Left cardiac atrium (tissue), 1 donor: ENCODE measurements around the genes ING4, GNB3, PHB2 and C1R.

GRCh38 chr12:6662510-6663770 is at the start of gene ING4:
ING4 (minus strand) TSS chr12:6663119.
- PRO-cap: bidirectional peak, plus-strand start at chr12:6663395, minus-strand start at chr12:6663114

DNA sequence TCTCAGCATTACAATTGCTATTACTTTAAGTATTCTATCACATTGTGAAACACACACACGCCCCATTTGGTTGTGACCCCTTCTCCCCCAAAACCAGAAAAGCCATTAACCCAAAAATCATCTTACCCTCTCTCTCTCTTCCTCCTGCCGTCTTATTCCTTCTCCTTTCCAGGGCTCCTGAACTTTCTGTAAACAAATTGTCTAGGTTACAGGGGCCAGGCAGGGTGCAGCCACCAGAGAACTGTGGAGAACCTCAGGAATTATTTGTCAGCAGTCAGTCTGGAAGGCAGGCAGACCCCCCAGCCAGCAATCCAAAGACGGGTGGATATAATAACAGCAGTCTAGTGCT is 1.2 kb downstream of the ZNF384 start:
- PRO-cap: no peak

GRCh38 chr12:6716559-6717242 is 7.1 kb upstream of the COPS7A start:
- PRO-cap: no peak

- PRO-cap: no peak
Observed at GRCh38 chr12:6744689-6745421, 8.1 kb downstream of the MLF2 start.

- PRO-cap: no peak
Observed at GRCh38 chr12:6790616-6791210, 1.4 kb downstream of the CD4 start.

DNA sequence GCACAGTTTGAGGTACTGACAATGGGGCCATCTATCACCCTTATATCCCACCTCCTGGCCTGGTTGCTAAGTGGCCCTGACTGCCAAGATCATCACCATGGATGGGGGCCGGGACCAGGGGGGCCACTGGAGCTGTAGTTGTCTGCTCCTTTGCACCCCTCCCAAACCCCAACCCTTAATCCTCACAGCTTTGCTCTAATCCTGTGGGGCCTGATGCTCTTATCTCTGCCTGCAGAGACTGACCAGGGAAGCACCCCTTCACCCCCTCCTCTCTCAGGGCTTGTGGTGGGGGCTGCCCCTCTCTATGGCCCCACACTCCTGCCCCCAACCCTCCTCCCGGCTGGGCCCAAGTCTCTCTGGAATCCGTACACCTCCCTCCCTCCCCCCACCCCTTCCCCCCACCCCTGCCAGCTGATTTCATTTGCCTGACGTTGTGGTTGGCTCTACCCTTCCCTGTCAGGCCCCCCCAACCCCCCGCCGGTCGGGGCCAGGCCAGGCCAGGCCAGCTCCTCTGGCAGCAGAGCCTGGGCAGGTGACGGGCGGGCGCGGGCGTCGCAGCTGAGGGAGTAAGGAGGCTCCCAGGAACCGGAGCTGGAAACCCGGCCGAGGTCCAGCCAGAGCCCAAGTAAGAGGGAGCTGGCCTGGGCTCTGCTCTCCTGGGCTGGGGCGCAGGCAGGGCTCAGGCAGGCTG is at the start of gene GNB3:
Gene GNB3 (plus strand): TSS at position 517 of the 691 bp plus-strand sequence.
- PRO-cap: no peak

DNA sequence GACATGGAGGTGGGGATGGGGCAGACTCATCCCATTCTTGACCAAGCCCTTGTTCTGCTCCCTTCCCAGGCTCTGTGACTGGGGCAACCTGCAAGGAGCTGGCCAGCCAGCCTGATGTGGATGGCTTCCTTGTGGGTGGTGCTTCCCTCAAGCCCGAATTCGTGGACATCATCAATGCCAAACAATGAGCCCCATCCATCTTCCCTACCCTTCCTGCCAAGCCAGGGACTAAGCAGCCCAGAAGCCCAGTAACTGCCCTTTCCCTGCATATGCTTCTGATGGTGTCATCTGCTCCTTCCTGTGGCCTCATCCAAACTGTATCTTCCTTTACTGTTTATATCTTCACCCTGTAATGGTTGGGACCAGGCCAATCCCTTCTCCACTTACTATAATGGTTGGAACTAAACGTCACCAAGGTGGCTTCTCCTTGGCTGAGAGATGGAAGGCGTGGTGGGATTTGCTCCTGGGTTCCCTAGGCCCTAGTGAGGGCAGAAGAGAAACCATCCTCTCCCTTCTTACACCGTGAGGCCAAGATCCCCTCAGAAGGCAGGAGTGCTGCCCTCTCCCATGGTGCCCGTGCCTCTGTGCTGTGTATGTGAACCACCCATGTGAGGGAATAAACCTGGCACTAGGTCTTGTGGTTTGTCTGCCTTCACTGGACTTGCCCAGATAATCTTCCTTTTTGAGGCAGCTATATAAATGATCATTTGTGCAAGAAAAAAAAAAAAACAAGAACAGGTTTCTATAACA is 2.7 kb downstream of the SPSB2 start:
- PRO-cap: no peak

DNA sequence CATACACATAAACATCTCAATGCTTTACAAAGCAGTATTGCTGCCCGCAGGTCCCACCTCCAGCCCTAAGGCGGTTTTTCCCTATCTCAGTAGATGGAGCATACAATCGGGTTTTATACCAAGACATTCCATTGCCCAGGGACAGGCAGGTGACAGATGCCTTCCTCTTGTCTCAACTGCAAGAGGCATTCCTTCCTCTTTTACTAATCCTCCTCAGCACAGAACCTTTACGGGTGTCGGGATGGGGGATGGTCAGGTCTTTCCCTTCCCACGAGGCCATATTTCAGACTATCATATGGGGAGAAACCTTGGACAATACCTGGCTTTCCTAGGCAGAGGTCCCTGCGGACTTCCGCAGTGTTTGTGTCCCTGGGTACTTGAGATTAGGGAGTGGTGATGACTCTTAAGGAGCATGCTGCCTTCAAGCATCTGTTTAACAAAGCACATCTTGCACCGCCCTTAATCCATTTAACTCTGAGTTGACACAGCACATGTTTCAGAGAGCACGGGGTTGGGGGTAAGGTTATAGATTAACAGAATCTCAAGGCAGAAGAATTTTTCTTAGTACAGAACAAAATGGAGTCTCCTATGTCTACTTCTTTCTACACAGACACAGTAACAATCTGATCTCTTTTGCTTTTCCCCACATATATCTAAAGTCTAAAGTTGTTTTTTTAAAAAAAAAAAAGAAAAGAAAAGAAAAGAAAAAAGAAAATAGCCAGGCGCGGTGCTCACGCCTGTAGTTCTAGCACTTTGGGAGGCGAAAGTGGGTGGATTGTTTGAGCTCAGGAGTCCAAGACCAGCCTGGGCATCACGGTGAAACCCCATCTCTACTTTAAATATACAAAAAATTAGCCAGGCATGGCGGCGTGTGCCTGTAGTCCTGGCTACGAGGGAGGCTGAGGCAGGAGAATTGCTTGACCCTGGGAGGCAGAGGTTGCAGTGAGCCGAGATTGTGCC is 13.4 kb upstream of the SPSB2 start:
- PRO-cap: no peak

GRCh38 chr12:6899715-6900508 is 4.7 kb upstream of the LRRC23 start:
- PRO-cap: no peak

DNA sequence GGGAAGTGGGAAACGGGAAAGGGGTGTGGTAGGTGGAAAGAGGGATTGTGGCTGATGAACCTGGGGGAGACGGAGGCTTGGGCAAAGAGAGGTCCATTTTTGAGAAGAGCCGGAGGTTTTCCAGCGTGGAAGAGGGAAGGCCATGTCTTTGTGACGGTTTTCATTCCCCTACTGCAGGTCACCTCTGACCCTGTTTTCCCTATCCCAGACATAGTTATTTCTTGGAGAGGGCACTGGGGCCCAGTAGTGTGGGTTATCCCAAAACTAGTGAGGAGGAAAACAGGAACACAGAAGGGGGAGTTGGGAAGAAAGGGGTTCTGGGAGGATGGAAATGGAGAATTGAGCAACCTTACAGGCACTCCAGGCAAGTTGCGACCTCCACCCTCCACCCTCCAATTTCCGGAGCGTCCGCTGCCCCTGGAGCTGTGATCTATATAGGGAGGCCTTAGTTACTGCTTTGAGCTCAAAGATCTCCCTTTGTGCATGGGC is 1.2 kb downstream of the ATN1 start:
- PRO-cap: no peak

DNA sequence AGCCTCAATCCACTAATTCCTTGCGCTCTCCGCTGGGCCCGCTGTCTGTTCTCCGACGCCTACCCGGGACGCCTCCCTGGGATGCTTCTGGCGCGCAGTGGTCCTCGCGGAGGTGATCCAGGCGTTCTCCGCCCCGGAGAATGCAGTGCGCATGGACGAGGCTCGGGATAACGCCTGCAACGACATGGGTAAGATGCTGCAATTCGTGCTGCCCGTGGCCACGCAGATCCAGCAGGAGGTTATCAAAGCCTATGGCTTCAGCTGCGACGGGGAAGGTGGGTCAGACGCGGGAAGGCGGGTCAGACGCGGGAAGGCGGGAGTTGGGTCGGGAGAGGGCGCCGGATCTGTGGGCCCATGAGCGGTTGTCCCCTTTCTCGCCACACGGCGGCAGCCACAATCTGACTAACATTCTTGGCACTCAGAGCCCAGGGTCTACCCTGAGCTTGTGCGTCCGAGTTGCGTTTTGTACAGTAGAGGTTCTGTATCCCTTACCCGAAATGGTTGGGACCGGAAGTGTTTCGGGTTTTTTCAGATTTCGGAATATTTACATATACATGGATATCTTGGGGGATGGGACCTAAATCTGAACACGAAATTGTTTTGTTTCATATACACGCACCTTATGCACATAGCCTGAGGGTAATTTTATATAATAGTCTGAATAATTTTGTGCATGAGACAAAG is 698 bp downstream of the C12orf57 start:
- PRO-cap: unidirectional peak, minus-strand start at position 89 of the sequence; bidirectional peak, plus-strand start at position 421 of the sequence, minus-strand start at position 253 of the sequence

GRCh38 chr12:6953322-6954451 is 2.5 kb downstream of the PTPN6 start:
- PRO-cap: unidirectional peak, minus-strand start at chr12:6953631

GRCh38 chr12:6962132-6962531 is 8.3 kb downstream of the PHB2 start:
- PRO-cap: no peak

DNA sequence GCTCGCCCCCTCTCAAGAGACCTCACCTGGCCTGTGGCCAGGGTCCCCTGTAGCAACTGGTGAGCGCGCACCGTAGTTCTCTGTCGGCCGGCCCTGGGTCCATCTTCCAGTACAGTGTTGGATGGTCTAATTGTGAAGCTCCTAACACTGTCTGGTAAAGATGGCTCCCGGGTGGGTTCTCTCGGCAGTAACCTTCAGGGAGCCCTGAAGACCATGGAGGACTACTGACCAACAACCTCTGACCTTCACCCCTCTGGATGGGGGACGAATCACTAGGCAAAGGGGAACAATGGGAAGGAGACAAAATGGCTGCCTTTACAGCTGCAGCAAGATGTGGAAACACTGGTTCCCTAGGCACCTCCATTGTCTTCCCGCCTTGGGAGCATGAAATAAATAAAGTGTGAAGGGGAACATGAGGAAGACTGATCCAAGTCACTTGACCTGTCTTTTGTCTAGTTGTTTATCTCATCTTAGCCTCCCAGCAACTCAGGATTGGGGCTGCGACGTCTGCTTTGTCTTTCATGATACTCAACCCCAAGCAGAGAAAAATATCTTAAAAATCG is 6.4 kb downstream of the PHB2 start:
- PRO-cap: no peak

DNA sequence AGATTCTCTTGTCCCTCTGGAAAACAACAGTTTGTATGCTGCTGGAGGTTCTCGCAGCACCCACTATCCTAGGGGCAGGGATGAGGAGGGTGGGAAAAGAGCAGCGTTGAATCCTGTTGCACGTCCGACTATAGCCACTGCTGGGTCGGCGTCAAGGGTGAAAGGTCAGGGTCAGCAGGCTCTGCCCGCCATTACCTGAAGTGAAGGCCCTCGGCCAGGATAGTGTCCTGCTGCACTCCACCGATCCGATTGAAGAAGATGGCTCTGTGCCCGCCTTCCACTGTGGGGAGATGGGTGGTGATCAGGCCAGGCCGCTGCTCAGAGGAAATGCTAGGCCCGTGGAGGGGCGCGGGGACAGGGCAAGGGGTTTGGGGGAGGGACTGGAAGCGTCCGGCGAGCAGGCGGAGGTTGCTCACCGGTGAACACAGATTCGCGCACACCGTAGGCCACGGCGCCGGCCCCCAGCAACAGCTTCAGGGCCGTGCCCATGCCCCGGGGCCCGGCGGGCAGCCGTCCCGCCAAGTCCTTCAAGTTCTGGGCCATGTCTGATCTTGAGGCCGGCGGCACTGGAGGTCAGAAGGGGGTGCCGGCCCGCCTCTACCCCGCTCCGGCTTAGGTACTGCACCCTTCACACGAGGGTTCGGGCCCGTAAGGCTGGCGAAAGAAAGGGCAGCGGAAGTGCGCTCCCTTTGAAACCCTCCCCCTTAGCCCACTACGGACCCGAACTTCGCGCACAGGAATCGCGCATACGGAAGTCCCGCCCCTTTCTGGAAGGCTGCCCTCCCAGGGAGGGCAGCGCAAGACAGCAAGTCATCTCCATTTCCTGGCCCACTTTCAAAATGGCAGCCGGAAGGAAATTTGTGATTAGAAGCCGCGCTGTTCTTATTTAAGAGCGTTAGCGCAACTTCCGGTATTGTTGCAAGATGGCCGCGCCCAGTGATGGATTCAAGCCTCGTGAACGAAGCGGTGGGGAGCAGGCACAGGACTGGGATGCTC is at the start of gene PHB2:
Gene PHB2 (minus strand): TSS at position 664 of the 996 bp plus-strand sequence.
- PRO-cap: bidirectional peak, plus-strand start at position 913 of the sequence, minus-strand start at position 680 of the sequence

- PRO-cap: bidirectional peak, plus-strand start at chr12:7092002, minus-strand start at chr12:7091889; unidirectional peak, minus-strand start at chr12:7092445
Observed at GRCh38 chr12:7091707-7092838, at the start of gene C1R. C1R (minus strand) TSS chr12:7092445.

DNA sequence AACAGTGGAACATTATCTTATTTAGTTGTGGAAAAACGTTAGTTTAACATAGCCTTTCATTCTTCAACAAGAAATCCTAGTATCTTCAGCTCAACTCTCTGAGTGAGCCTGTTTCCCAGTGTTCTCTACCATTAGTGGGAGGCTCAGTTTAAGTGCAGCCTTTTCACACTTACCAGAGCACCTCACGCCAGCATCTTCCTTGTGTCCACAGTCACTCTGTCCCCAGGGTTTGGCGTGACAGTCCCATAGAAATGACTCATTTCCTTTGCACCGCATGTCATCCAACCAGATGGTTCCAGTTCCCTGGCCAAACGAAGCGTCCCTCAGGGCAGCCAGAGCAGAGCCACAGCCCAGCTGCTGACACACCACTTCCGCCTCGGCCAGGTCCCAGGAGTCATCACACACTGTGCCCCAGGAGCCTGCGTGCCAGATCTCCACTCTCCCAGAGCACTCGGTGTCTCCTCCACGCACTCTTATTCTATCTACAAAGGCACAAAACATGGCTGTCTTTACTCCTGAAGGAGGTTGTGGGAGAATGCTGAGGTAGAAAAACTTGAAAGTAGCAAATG is 65.4 kb downstream of the ACSM4 start:
- PRO-cap: no peak

GRCh38 chr12:7542741-7543383 is 39.3 kb upstream of the CD163 start:
- PRO-cap: no peak

DNA sequence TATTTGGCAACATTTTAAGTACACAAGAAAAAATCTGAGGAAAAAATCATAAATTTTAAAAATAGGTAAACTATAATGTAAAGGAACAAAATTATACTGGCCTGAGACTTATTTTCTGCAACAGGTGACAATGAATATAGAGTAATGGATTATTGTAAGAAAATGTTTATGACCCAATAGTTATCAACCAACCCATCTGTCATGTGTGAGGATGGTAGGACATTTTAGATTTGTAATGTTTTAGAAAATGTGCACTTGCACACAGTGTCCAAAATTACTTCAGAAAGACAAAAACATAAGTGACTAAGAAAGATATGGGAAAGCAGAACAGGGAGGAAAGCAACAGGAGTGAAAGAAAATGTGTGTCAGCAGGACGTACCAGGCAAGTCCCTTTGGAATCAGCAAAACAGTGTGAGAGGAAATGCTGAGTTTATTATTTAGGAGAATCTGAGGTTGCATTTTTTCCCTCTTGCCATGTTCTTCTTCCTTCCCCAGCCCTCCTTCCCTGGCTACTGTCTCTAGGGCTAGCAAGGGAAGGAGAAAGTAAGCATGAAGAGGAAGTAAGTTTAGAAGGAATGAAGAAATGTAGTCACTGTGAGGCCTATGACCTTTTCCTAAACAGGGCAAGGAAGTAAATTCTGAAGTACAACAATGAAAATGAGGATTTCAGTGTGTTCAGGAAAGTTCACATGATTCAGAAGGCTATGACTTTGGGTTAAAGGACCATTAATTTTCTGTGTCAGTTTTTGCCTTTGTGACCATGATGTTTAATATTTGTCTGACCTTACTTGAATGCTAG is 67.7 kb upstream of the CD163 start:
- PRO-cap: no peak

GRCh38 chr12:7695449-7695600 is 250 bp downstream of the GDF3 start:
- PRO-cap: no peak